Parietal lobe (tissue), 2 donors: ENCODE data around the genes ATP13A3 and TMEM44.

GRCh38 chr3:194267822-194268316, 83.3 kb downstream of the CPN2 start:
- RAMPAGE, long total RNA = no peak

GRCh38 chr3:194276863-194278255, 73.8 kb downstream of the CPN2 start:
- RAMPAGE, long total RNA = no peak

DNA sequence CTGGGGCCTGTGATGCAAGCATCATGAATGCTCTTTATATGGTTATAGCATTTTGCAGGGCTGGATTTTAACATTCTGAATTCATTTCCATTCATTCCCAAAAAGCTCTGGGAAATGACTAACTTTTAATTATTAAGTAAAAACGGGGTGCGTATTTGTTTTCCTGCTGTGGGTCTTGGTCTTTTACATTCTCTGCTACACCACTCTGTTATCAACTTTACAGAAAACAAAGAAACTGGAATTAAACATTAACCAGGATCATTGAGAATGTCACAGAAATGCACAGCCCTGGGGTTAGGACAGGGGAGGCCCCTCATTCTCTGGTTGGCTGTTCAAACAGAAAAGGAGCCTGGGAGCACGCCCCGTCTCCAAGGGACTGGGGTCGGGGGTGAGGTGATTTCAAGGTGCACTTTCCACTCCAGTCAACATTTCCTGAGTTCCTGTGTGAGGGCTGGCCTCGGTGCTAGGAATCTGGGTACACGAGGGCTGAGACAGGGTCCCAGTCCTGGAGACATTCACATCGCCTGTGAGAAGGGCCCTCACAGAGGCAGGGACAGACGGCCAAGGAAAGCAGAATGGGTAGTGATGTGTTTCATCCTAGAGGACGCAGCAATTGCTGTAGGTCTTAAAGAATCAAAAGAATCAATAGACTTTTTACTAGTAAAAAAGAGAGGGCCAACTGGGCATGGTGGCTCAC, 30.4 kb downstream of the CPN2 start:
- RAMPAGE, long total RNA = no peak

- RAMPAGE, long total RNA = no peak
Measured at GRCh38 chr3:194485306-194485762, 1.5 kb downstream of the ATP13A3 start.

DNA sequence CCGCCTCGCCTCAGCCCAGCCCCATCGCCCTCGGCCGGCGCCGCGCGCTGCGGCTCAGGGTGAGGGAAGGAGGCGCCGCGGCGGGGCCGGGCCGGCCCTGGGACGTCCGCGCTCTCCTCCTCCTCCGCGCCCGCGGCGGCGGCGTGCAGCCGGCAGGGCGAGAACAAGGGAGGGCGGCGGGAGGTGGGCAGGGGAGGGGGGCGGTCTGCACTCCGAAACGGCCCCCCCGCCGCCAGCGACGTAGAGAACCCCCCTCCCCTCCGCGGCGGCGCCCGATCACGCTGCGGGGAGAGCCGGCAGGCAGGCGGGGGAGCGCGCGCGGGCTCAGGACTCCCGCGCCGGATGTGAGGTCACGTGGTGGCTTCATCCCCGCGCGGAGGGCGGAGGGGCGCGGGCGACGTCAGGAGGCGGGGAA, at the start of gene ATP13A3:
Gene ATP13A3 (minus strand): TSS at position 332 of the 415 bp plus-strand sequence.
- RAMPAGE, long total RNA = no peak

- RAMPAGE, long total RNA = no peak
Measured at GRCh38 chr3:194494032-194494634, 7.3 kb upstream of the ATP13A3 start.

- RAMPAGE, long total RNA = no peak
Measured at GRCh38 chr3:194498224-194498721, 11.5 kb upstream of the ATP13A3 start.

DNA sequence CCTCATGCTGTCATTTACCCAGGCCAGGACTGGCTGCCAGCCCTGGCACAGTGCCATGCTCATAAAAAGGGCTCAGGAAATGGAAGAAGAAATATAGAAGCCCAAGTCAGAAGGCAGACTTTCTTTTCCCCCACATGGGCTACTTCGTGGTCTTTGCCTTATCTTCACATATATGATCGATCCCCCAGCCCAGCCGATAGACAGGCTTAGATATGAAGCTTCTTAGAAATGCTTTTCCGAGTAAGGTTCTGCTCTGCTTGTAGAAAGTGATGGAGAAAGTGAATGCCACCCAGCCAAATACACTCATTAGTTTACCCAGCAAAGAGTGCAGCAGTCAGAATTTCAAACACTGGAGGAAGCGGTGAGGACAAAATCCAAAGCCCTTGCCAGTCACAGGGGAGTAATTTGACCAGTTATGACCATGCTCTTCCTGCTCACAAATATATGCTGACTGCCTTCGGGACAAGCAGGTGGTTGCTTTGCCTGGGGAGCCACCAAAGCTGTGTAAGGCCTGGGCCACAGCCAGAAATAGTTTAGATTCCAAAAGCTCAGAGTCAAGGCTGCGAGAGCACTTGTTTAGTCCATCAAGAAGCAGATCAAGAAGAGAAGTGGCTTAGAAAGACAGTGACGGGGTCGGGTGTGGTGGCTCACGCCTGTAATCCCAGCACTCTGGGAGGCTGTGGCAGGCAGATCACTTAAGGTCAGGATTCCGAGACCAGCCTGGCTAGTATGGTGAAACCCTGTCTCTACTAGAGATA, 50.9 kb upstream of the ATP13A3 start:
- RAMPAGE, long total RNA = no peak

DNA sequence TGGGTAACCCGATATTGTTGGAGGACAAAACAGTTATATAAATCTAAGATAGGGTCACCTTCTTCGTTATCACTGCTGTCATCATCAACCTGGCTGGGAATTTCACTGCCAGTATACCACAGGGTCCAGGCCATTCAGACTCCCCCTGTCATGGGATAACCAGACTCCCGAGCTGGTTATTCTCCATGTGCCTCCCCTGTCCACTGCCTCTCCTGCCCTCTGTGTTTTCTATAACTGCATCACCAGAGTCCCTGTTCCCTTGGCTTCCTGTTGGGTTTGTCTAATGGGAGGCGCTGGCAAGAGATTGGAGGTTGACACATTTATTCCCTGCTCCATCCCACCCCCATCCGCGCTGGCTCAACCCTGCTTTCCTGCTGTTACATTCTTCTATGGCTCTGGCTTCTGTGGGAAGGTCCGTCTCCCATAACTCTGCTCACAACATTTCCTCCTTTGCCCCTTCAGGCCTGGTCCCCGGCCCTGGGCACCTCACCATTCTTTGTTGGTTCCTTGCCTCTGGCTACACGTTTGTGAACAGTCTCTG, 68.3 kb upstream of the ATP13A3 start:
- RAMPAGE, long total RNA = no peak

DNA sequence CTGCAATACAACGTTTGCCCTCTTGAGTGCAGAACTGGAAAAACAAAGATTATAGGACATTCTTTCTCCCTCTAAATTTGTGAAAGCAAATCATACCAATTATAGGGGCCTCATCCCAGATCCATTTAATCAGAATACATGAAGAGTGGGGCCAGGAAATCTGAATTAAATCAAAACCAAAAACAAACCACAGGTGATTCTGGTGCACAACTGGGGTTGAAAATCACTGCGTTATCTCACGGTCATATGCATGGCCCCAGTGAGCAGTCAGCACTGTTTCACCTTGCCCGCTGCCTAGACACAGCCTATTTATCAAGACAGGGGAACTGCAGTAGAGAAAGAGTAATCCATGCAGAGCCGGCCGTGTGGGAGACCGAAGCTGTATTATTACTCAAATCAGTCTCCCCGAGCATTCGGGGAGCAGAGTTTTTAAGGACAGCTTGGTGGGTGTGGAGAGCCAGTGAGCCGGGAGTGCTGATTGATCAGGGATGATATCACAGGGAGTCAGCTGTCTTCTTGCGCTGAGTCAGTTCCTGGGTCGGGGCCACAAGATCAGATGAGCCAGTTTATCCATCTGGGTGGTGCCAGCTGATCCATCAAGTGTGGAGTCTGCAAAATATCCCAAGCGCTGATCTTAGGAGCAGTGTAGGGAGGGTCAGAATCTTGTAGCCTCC, 58.2 kb downstream of the TMEM44 start:
- RAMPAGE, long total RNA = no peak

GRCh38 chr3:194630834-194631880, 2.1 kb downstream of the TMEM44 start:
- RAMPAGE, long total RNA = no peak

- RAMPAGE, long total RNA = no peak
Measured at GRCh38 chr3:194633252-194634028, at the start of gene TMEM44. TMEM44 (minus strand) TSS chr3:194633419.

GRCh38 chr3:194665013-194665736, 6.8 kb downstream of the LSG1 start:
- RAMPAGE, long total RNA = no peak

- RAMPAGE, long total RNA = no peak
Measured at GRCh38 chr3:194682403-194683376, 3.0 kb upstream of the FAM43A start.

GRCh38 chr3:195087770-195088503, 183.0 kb downstream of the XXYLT1 start:
- RAMPAGE, long total RNA = no peak

GRCh38 chr3:195110987-195111542, 159.9 kb downstream of the XXYLT1 start:
- RAMPAGE, long total RNA = no peak

GRCh38 chr3:195119424-195120800, 151.0 kb downstream of the XXYLT1 start:
- RAMPAGE, long total RNA = no peak

GRCh38 chr3:195242720-195243000, 28.3 kb downstream of the XXYLT1 start:
- RAMPAGE, long total RNA = no peak

- RAMPAGE, long total RNA = no peak
Measured at GRCh38 chr3:195270138-195271007, 586 bp downstream of the XXYLT1 start.

GRCh38 chr3:195292071-195292664, 21.2 kb upstream of the XXYLT1 start:
- RAMPAGE, long total RNA = no peak